ENCODE measurements around a stretch of chr6.

DNA sequence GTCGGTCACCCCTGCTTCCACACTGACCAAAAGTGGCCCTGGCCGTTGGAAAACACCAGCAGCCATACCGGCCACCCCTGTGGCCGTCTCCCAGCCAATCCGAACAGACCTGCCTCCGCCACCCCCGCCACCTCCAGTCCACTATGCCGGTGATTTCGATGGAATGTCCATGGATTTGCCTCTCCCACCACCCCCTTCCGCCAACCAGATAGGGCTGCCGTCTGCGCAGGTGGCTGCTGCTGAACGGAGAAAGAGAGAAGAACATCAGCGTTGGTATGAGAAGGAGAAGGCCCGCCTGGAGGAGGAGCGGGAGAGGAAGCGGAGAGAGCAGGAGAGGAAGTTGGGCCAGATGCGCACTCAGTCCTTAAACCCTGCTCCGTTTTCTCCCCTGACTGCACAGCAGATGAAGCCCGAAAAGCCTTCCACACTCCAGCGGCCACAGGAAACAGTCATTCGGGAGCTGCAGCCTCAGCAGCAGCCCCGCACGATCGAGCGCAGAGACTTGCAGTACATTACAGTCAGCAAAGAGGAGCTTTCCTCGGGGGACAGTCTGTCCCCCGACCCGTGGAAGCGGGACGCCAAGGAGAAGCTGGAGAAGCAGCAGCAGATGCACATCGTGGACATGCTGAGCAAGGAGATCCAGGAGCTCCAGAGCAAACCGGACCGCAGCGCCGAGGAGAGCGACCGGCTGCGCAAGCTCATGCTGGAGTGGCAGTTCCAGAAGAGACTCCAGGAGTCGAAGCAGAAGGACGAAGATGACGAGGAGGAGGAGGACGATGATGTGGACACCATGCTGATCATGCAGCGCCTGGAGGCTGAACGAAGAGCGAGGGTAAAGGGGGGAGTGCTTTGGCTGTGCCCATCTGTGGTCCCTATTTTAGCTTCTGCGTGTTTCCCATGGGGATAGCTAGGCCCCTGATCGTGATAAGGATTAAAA, 45.8 kb upstream of the KIF25 start:
- PRO-cap = no peak

DNA sequence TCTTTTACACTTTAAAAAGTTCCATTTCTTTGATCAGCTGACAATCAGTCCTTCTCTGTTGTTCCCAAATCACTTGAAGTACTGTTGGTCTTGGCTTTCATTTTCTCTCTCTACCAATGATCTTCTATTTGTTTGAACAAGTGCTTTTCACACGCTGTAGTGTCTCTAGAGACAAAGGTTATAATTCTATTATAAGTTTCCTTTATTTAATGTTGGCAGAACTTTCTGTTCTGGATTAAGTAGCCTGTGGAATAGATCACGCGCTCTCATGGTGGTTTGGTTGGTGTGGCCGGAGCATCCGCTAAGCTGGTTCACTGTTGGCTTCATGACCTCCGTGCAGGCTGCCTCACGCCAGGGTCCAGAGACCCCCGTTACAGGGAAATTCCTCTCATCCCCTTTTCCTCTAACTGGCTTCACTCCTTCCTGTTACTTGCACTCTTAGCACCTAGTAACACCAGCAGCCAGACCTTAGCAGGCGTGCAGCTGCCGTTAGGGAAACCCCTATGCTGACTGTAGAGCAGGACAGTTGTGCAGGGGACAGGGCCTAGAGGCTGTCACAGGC, 30.9 kb upstream of the KIF25 start:
- PRO-cap = no peak

DNA sequence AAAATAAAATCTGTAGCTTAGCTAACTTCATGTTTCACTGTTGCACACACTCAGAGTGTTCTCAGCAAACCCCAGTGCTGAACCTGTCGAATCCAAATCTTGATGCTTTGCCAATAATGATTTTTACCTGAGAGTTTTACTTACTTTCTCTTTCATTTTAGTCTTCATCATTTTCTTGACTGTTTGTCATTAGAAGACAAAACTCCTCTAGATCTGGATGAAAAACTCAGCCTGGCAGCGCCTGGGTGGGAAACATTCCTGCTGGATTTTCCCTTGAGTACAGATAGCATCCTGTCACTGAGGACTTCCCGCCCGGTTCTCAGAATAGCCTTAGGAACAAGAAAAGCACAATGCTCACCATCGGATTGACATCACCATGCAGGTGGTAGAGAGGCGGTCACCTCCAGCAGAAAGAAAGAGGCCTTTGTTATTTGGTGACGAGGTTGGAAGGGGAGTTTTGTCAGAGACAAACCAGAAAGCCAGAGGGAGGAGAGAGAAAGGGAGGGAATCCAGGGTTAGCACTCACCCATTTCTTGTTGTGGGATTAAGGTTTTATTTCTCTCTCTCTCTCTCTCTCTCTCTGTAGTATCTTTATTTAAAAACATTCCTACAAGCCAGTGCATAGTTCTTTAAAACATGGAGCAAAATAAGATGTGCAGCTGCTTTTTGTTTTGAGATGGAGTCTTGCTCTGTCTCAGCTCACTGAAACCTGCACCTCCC, 39.8 kb downstream of the KIF25 start:
- PRO-cap = no peak

DNA sequence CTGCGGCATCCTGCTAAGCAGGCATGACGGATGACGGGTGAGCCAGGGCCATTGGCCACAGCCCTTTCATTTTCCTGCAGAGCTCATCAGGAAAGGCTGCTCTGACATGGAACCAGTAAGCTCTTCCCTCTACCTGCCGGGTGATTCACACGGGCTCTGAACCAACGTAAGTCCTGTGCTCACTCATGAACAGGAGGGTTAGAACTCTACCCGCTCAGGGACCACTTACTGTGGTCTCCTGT, 112.6 kb downstream of the DACT2 start:
- PRO-cap = no peak

- PRO-cap = no peak
Measured at GRCh38 chr6:168264462-168265308, 54.9 kb downstream of the DACT2 start.

GRCh38 chr6:168313346-168314025, 6.1 kb downstream of the DACT2 start:
- PRO-cap = no peak

DNA sequence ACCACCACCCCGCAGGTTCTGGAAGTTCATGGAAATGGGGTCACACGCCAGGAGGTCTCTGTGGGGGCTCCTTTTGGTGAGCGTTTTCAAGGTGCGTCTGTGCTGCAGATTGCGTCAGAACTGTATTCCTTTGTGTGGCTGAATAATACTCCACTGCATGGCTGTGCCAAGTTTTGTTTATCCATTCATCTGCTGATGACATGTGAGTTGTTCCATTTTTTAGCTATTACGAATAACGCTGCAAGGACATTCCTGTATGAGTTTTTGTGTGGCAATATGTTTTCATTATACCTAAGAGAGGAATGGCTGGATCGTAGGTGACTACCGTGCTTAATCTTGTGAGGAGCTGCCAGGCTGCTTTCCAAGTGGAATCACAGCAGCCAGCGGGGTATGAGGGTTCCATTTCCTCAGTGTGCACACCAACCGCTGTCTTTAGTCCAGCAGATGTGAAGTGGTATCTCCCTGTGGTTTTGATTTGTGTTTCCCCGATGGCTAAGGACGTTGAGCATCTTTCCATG, 1.1 kb upstream of the DACT2 start:
- PRO-cap = no peak

GRCh38 chr6:168326147-168326840, 6.7 kb upstream of the DACT2 start:
- PRO-cap = no peak

DNA sequence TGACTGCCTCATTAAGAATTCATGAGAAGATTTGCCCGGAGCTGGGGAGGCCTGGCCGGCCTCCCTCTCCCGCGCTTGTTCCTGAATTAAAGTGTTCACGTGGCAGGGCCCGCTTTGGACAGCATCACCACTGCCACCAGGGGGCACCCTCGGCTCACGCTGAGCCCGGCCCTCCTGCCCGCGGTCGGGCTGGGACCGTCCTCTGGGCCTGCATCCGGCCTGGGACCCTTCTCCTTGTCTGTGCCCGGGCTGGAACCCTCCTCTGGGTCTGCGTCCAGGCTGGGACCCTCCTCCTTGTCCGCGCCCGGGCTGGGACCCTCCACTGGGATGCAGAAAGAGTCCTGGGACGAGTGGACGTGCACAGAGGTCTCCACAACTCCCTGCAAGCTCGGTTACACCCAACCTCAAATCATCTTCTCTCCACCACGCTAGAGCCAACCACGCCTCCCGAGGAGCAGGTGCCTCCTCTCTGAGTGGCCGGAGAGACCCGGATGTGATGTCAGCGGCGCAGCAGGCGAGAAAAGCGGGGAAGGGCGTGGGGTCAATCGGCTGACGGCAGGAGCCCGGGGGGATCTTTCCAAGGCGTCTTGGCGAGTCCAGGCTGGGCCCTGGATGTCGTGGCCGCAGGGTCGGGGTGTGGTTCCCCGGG, 50.9 kb upstream of the DACT2 start:
- PRO-cap = no peak

GRCh38 chr6:168413200-168413856, 27.7 kb upstream of the SMOC2 start:
- PRO-cap = no peak

- PRO-cap = no peak
Measured at GRCh38 chr6:168542075-168542838, 101.3 kb downstream of the SMOC2 start.

DNA sequence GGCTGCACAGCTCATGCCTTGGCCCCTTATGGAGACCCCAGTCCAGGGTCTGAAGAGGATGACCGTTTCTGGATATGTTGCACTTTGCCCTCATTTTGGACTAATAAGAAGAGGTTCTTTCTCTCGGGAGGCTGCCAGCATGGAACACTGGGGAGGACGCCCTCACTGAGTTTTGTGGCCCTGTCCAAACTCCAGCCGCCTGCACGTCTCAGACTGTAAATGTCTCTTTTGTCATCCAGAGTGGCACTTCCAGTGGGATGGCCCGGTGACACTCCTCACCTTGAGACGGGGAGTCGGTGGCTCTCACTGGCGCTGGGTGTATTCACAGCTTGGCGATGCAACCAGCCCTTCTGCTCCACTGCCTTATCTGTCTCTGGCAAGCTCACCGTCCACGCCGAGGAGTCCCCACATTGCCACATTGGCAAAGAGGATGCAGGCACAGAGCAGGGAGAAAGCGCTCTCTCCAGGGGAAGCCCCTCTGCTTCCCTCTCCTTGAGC, 245.3 kb downstream of the SMOC2 start:
- PRO-cap = no peak

GRCh38 chr6:169168949-169169761, 84.5 kb downstream of the THBS2 start:
- PRO-cap = unidirectional peak, minus-strand start at chr6:169169462

DNA sequence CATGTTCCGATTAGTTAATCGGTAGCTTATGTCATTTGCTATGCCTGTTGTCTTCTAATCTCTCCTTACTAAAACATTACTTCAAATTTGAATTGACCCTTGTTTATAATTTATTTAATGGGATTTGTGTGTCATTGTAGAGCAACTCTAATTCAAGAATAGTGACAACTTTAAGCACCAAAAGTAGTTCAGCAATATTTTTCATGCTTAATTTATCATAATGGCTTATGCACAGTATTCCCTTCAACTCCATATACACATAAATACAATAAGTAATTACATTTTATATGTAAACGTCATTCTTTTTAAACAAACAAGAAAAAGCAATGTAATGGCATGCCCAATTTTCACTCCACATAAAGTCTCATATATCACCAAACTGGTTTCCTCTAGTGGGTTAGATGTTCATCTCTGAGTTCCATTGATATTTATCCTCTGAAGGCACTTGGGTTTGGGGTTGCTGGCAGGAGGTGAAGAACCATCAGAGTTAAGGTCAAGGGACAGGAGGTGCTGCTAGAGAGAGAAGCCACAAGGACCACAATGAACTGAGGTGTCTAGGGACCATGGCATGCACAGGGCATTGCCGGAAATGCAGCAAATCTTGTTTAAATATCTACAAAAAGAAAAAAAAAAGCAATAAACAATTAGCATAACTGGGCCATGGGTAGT, 36.3 kb downstream of the THBS2 start:
- PRO-cap = no peak

GRCh38 chr6:169320160-169320525, 66.5 kb upstream of the THBS2 start:
- PRO-cap = no peak

- PRO-cap = no peak
Measured at GRCh38 chr6:169529869-169530245, 172.0 kb downstream of the WDR27 start.

GRCh38 chr6:169720761-169721259, 3.5 kb downstream of the PHF10 start:
- PRO-cap = no peak

DNA sequence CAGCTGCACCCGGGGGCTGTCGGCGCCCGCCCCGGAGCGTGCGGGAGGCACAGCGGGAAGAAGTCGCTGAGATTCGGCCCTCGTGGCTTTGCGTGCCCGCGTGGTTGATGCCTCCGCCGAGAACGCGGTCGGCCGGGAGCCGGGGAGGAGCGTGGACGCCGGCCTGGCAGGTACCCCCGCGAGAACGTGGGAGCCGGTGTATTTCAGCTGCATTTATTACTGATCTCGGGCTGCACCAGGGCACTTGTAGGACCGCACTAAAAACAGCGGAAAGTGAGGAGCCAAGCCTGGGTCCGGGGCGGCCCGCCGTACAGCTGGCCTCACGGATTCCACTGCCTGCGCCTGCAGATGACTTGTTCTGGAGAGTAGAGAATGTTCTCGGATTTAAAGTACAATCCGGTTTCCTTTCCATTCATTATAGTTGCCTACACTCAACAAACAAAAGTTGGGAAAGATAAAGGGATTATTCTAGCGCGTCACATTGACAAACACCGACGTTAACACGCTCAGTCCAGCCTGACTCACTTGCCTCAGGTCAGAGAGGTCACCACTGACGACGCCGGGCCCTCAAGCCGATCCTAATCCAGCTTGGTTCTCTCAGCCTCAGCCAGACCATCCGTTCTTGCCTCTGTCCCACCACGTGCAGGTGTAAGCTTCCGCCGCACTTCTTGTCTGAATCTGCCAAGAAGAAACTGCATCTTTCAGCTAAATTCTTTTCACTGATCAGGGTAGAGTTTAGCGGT, 763 bp upstream of the PHF10 start:
- PRO-cap = bidirectional peak, plus-strand start at position 138 of the sequence, minus-strand start outside the sequence; unidirectional peak, minus-strand start at position 360 of the sequence

DNA sequence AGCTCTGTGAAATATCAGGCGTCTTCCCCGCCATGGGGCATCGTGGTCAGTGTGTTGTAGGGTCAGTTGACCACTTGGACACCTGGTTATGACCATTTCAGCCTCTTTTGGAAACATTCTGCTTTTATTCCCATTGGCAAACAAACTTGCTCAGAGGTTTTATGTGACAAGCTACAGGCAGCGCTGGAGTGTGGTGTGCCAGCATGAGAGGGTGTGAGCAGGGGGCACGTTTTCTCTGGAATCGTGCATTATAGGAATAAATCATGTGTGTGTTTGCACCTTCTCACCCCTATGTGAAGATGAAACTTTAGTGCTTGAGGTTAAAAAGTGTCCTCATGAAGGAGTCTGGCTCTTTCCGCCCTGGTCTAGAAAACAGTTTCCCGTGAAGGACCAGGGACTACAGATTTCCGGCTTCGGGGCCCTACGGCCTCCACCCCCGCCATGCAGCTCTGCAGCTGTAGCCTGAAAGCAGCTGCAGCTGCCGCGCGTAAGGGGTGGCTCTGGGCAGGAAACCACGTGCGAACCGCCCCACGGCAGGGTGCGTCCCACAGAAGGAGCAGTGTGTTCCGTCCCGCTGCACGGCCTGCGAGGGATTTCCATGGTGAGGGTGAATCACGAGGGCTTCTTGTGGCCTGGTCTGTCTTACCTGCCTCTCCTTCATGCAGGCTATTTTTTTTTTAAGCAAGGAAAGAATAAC, 116.9 kb downstream of the ERMARD start:
- PRO-cap = no peak

- PRO-cap = unidirectional peak, plus-strand start at chr6:169962024
Measured at GRCh38 chr6:169961541-169962490, 210.4 kb downstream of the ERMARD start.

Data from left cardiac atrium (tissue), 1 donor.